Parotid gland (tissue), 1 donor: Measurements from ENCODE around the genes KIF3A and ZCCHC10.

GRCh38 chr5:132485027-132485373 lies 5.6 kb downstream of the IRF1 start:
- PRO-cap: no peak

DNA sequence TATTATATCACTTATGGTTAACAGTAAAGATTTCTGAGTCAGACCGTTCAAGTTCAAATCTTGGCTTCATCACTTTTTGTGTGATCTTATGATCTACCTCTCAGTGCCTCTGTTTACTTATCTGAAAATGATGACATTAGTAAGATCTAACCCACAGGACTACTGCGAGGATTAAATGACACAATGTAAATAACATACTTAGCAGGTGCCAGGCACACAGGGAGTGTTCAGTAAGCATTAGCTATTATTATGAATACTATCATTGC lies 2.0 kb downstream of the IRF1 start:
- PRO-cap: no peak

- PRO-cap: no peak
Observed at GRCh38 chr5:132491822-132491912, 1.1 kb upstream of the IRF1 start.

DNA sequence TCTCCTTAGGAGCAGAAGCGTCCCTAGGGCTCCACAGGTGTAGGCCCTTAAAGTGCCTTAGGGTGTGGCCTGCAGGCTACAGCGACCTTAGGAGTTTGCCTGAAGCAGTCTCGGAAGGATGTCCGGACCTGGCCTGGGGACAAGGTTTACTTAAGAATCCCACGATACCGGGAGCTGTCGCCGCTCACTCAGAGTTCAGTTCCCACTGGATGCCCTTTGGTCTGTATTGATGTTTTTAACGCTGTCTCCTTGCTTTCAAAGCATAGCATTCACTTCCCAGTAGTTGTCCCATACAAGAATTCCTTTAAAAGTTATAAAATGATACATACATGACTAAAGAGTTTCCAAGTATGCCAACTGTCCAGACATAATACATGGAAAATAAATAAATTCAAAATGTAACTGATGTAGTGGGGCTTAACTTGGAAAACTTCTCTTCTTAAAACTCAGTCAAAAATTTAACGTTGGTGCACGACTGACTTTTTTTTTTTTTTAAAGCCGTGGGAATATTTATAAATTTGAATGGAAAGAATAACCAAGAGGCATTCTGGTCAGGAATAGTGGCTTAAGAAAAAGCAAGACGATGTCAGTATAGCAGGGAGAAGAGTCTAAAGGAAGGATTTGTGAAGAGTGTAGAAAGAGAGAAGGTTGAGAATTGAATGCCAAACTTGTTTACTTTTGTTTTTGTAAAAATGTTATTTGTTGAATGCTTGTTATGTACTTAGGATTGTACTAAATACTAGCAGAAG lies 924 bp downstream of the RAD50 start:
- PRO-cap: no peak

GRCh38 chr5:132595330-132596062 lies 38.7 kb downstream of the RAD50 start:
- PRO-cap: no peak

GRCh38 chr5:132608830-132609445 lies 49.0 kb upstream of the IL13 start:
- PRO-cap: no peak

DNA sequence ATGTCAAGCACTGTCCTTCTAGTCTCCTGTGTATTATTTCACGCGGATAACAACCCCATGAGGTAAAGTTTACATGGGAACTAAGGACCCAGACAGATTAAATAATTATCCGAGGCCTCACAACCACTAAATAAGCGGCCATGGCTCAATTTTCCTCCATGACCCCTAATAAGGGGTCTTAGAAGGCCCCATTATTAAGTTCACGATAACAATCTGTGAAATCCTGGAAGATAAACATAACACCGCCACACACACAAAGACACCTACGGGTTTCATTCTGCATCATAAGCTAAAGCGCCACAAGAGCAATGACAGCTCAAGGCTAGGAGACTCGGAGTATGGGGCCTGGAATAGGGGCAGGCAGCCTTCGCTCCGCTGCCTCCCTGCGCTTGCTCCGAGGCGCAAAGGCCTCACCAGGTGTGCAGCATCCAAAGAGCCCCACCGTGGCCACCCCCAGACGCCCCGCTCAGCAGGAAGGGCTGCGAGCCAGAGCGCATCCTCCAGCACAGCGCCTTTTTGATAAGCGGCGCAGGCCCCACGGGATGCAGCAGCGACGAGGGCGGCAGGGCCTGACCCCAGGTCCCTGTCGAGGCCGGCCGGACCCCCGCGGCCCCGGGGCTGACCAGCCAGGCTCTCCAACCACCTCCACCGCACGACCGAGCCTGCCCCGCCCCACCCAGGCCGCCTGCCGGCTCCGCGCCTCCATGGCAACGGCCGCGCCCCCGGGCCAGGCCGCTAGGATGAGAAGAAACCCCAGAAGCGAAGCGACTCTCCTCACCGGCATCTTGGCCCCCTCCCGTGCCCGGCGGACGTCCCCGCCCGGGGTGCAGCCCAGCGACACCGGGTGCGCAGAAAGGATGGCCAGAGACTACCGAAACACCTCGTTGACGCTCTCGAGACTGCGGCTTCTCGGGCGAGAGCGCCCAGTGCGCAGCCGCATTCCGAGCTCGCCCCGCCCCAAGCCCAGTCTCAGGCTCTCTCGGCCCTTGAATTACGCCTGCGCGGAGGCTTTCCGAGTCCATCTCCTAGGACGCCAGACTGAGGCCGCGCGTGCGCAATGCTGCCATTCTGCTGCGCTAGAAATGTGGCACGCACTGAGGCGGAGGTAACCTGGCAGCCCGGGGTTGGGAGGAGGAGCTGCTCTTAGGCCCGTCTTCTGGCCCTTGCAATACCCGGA lies at the start of gene KIF3A:
Gene KIF3A (minus strand): TSS at position 911 of the 1,177 bp plus-strand sequence.
- PRO-cap: bidirectional peak, plus-strand start at position 1,116 of the sequence, minus-strand start at position 911 of the sequence

DNA sequence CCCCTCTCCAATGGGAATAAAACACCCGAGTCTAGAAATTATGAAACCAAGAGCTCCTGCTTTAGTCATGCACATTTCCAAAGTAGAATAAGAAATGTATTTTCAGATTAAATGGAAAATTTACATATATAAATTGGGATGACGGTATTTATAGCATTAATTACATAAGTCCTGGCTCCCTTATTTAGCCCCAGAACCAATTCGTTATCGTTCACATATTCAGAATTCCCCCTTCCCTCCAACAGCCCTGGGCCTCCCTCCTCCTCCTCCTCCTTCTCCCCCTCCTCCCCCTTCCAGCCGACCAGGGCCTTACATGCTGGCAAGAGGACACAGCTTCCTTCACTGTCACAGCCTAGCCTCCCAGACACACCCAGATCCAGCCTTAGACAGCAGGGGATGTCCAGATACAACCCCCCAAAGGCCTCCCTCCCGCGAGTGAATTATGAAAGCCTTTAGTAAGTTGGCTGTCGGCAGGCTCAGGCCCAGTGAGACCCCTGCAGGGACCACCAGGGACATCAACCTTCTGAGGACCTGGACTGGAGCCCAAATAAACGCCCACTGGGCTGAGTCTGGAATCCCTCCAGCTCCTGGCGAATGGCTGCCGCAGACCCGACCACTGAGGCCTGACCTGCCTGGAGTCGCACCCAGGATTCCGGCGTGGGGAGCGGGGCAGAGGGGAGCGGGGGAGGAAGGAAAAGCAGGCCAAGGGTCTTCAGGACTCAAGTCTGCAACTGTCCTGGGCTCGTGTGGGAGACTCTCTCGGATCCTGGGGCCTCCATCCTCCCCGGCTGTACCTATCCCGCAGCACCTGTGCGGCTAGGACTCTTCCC lies 924 bp downstream of the SEPTIN8 start:
- PRO-cap: no peak

- PRO-cap: no peak
Observed at GRCh38 chr5:132782151-132782580, 5.1 kb upstream of the SEPTIN8 start.

- PRO-cap: no peak
Observed at GRCh38 chr5:132828481-132829640, 1.6 kb downstream of the SHROOM1 start.

DNA sequence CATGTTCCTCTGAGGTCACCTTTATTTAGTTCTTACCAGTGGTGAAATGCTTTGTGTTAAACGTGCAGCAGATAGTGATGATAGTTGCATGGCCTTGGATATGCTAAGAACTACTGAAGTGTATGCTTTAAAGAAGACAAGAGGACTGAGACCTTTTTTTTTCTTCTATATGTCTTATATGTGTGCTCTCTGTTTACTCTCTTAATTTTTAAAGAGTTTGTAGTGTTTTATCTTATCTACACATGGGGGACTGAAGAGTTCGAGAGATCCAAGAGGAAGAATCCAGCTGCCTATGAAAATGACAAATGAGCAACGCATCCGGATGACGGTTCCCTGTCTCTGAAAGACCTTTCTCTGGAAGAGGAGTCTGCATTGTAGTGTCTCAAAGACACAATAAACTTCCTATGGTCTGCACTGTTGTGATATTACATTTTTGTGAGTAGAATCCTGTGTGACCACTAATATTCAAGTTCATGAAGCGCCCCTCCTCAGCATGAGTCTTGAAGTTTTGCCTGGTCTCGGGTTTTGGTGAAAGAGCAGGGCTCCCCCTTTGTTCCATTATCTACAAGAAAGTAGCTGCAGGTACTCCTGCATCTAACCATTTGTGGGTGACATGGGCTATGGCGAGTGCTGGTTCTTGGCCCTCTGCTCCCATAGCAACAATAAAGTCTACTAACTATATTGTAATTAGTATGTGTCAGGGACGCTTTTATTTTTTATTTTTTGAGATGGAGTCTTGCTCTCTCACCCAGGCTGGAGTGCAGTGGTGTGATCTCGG lies 1.0 kb downstream of the UQCRQ start:
- PRO-cap: no peak

DNA sequence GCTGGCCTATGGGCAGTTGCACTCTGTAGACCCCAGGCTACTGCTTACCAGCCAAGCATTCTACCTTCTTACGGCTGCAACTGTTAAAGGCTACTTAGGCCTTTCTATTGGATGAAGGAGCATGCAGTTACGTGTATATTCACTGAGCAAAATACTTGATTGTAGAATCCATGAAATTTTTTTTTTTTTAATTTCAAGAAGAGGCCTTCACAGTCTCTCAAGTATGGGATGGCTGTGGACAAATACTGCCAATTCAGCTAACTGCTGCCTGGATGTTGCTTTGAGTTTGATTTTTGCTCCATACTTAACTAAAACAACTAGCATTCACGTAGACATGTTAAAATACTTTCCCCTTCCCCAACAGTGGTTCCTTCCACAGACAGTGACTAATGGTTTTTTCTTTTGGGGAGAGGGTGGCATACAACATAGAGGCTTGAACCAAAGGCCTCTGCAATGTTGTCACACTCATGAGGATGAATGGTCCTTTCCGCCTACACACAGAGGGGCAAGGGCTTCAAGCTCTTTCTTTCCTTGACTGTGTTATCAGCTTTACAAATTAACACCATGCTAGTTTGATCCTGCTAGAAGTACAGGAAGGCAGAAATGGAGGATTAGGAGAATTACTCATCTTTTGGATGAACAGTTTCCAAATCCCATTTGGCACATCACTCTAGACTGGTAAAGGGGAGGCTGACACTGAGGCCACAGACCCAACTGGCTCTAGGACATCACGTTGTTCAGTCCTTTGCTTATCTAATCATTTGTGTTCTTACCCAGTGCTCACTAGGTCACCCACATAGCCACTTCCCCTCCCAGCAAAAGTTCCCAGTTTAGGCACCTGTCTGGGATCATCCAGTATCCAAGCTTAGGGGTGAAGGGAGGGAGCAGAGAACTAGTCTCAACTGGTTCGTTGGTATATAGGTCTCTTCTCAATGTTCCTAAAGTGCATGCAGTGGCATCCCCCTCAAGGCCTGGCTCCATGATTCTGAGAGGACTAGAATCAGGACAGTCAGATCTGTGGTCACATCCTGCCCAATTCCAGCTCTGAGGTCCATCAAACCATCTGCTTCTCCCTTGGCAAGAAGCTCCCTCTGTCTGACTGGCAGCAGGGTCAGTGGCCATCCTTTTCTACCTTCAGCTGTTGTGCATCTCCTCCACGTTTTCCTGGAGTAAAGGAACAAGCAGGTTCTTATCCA lies 1.7 kb upstream of the LEAP2 start:
- PRO-cap: no peak

- PRO-cap: no peak
Observed at GRCh38 chr5:132892954-132893325, 19.5 kb downstream of the LEAP2 start.

DNA sequence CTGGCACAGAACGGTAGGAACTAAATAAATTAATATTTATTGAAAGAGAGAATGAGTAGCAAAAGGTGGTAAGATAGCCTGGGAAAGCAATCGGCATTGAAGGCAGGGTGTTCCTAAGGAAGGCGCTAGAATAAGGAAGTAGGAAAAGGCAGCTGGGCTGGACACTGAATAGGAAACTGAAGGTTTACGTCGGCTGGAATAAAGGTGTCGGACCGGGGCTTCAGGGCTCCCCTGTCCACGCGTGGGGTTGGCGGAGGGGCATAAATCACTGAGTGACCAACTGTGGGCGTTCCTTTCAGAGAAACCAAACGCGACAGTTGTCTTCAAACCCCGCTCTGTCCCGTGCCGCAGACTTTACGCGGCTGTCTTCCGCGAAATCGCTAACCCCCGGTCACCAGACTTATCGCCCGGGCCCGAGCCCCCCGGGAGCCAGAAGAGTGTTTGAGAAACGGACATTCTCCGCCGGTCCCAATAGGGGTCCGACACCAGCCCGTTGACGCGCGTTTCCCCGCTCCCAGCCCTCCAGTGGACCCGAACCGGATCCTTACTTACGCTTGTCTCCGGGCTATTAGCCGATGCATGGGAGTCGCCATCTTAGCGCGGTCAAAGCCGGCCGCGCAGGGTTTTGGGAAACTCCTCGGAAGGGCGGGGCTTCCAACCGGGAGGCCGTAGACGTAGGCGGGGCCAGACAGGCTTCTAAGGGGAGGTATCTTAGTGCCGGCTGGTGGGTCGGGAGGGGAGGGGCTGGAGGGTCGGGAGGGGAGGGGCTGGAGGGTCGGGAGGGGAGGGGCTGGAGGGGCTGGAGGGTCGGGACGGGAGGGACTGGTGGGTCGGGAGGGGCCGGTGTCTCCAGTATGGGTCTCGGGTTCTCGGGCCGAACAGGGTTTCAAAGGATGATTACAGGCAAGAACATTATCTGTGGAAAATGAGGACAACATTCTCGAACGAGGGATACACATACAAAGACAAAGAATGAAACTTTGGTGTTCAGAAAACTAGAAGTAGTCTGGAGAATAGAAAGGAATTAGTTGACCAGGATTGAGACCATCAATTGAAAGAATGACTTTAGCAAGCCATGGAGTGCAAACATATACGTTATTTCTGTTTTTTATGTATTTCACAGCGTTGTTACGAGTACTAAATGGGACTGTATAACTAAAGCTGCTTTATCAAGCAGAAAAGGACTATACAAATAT lies at the start of gene ZCCHC10:
Gene ZCCHC10 (minus strand): TSS at position 605 of the 1,196 bp plus-strand sequence.
- PRO-cap: unidirectional peak, plus-strand start at position 189 of the sequence; bidirectional peak, plus-strand start at position 793 of the sequence, minus-strand start at position 605 of the sequence

DNA sequence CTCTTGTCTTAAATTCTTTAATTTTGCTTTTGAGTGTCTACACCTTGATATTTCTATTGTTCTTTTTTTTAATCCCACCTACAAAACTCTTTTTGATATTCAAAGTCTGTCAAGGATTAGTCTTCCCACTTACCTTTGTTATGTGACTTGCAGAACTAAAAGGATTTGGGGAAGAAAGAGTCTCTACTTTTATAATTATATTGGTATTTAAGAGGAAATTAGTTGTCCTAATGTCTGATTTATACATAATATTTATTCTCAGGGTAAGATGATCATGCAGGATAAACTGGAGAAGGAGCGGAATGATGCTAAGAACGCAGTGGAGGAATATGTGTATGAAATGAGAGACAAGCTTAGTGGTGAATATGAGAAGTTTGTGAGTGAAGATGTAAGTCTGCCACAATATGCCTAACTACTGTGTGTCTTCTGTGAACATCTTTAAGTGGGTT lies 45.1 kb downstream of the HSPA4 start:
- PRO-cap: no peak

DNA sequence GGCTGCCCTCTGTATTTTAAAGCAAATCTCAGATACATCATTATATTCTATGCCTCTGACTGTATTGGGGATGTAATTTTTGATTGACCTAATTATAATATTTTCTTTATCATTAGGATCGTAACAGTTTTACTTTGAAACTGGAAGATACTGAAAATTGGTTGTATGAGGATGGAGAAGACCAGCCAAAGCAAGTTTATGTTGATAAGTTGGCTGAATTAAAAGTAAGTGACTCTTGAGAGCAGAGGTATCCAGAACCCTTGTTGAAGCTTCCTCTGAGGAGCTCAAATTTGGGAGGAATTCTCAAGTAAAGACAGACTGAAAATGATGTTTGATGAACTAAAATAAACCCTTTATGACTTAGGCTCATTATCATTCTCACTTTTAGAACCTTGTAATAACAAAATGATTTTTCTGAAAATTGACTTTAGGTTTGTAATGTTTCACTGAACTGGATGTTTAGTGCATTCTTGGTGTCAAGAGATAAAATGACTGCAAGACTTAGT lies 47.7 kb downstream of the HSPA4 start:
- PRO-cap: no peak

GRCh38 chr5:133111034-133111625 lies 59.3 kb downstream of the HSPA4 start:
- PRO-cap: no peak

- PRO-cap: no peak
Observed at GRCh38 chr5:133170657-133171227, 118.9 kb downstream of the HSPA4 start.

GRCh38 chr5:133285576-133286190 lies 233.9 kb downstream of the HSPA4 start:
- PRO-cap: no peak

GRCh38 chr5:133327797-133328440 lies 276.1 kb downstream of the HSPA4 start:
- PRO-cap: no peak